HT-29 (cell line): ENCODE measurements around a stretch of chr7.

DNA sequence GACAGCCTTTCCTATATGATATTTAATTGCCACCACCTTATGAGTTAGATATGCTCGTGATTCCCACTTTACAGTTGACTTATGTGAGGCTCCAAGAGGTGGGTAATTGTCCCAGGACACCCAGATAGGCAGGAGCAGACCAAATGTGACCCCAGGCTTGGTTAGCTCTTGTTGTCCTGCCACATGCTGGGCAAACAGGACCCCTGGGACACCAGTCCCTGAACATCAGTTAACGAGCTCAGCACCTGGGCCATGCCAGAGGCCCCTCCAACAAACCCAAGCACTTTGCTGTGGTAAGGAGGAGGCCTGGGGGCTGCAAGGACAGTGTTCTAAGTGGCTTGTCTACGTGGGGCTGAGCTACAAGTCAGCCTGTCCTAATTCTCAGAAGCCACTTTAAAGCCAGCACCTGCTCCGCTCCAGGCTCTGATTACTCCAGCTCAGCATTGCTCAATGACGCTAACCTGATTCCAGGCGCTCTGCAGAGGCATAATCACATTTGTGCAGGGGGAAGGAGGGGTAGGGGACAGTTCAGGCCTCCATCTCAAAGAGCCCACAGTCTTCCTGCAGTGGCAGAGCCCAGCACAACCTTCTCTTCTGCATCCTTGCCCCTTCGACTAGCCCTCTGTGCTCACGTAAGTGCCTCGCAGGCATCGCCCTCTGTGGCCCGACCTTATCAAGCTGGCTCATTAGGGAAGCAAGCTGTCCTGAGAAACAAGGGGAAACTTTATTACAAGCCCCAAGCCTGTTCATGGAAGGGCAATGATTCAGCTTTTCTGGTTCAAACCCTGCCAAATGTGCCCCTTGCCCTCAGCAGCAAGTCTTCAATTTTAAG lies 57.2 kb downstream of the DDC start:
- RAMPAGE, long total RNA, result no peak

DNA sequence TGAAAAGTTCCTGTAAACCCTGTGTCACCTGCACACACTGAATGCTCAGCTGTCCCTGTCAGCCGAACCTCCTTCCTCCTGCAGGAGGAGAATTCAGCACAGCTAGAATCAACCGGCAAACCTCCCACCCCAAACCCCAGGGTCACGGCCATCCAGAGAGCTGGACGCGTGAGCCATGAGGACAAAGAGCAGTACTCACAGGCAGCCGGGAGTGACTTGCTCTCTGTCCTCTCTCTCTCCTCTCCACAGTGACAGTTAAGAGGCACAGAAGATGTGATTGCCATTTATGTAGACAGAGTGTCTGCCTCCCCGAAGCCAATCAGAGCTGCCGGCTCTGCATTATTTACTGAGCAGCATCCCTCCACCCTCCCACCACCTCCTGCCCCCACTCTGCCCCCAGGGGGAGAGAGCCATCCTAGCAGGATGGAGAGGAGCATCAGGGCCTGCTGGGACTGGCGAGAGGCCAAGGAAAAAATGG lies 4.4 kb downstream of the DDC start:
- RAMPAGE, long total RNA, result no peak

DNA sequence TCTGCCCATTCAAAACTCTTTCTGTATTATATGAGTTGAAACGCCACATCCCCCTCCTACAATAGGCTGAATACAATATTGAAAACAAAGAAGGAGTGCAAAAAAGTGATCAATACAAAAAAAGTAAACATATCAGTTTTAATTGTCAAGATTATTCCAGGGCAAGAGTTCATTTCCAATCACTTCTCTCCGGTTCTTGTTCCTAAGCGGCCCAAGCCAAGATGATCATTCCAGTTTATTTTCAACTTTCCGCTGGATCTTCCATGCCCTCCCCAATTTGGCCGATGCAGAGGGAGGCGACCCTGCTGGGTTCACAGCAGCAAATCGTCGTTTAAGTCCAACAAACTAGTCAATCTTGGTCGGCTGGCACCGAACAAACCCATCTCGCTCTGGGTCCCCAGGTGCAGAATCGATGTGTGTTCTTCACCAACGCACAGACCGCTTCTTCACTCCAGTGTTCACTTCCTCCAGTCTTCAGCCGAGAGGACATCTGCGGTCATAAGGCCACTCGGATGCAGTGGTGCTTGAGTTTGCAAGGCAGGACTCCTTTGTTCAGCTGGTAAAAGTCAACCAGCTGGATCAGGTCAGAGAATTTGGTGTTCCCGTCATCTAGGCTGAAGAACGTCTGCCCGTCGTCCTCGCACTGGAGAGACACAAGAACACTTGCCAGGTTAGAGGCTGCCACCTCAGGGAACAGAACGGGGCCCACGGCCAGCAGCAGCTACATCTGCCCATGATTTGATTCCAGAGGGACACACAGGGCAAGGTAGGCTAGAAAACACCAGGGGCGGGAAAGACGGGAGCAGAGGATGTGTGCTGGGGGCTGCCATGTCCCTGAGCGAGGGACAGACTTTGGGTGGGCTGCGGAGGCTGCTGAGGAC lies 27.5 kb upstream of the DDC start:
- RAMPAGE, long total RNA, result no peak

DNA sequence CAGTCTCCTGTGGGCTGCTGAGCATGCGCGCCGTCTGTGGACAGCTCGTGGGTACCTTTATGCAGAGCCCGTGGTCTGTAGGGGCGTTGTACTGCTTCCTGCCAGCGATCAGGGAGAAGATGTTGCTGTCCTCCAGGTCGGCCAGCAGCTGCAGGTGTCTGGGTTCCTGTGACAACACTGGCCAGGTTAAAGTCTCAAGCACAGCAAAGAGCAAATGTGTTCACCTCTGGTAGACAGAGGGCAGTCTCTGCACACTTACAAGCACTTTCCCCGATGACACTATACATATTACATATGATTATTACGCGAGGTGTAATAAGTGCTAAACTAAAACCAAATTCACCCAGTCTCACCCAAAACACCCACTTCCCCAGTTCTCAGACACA lies 49.5 kb upstream of the DDC start:
- RAMPAGE, long total RNA, result no peak

DNA sequence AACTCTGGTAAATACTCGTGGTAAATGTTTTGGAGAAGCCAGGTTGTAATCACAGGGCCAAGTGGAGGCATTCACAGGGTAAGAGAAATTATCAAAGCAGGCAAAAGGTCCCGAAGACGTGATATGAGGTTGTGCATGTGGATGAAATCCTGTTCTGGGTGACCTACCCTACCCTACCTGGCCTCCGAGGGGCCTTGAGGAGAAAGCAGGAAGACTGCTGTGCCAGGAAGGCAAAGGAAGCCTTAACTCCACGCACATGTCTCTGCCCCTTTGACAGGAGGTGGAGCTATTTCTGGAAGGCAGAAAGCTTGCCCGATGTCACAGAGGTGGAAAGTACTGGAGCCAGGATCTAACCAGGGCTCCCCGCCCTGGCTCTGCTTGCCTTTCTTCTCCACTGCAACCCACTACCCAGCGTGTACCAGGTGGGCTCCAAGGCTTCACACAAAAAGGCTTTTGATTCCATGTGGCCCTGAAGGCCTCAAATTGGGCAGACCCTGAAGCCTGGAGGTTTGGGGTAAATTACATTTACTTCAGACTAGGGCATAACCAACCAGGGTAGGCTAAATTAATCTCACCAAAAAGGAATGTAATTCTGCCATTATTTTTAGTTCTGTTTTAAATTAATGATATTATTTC lies 66.5 kb upstream of the DDC start:
- RAMPAGE, long total RNA, result no peak

DNA sequence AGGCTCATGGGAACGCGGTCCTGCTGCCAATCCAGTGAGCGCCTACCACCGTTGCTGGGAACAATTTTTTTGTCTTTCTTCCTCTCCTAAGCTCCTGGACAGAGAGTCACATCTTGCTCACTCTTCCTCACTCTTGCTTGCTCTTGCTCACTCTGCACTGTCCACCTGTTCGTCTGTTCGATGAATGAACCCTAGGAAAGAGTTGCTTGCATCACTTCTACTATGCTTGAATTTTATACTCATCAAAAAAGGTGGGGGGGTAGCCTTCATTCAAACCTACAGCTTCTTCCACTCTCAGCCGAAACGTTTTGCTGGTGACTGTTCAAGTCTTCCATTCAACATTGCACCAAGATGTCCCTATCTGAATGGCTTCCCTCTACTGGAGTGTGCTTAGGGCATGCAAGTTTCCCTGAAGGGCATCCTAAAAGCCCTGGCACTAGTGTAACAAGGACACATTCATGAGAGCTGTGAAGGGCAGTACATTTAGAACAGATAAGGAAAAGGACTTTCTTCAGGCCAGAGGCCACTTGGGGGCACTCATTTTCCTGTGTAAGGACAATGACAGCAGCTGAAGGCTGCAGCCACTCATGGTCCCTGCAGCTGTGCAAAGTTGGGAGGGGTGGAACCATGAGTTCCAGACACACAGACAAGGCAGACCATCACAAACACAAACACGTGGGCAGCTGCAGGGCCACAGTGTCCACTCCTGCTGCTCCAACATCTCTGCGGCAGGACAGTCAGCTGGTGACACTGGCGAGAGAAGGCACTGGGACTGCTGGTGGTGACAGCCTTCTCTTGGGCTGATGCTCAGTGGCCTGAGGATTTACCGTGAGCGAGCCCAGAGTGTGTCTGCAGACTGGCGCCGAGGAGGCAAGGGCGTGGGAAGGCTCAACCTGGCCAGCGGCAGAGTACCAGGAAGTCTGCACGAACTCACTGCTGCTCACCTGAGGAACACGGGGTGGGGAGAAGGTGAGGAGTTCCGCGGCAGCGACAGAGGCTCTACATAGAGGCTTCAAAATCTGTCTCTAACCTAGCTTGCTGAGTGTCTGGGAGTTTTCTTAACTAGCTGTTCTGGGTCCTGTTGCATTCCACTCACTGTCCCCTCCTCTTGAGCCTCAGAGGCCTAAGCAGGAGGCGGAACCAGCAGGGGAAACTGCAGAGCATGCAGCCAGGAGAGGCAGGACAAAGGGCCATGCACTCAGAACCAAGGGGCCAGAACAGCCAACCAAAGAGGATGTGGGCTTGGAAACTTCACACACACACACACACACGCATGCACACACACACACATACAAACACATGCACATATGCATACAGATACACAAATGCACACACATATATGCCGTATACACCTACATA lies 76.3 kb upstream of the DDC start:
- RAMPAGE, long total RNA, result no peak

GRCh38 chr7:50643932-50644638 lies 78.9 kb upstream of the DDC start:
- RAMPAGE, long total RNA, result no peak

DNA sequence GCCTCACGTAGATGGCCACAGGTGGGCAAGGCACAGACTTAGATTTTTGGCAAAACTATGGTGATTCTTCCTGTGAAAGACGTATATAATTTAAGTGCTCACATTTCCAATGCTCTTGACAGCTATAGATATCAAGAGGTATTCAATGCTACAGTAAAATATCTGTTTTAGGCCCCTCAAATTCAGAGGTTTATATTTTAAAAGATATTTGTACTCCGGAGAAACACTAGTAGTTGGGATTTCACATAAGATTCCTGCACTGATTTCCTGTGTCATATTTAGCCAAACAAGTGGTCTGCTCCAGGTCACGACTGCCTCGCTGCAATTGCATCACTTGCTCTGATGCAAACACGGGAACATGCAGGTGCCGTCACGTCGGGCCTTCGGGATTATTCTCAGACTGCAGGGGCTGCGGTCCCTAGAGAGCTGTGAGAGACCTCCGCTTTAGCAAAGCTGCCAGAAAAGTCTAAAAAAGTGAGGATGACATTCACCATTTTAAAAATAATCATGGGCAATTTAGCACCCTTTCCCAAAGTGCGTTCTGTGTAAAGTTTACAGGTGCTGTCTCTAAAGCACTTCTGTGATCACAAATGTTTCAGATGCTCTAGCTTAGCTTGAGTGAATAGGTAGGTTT lies 93.4 kb upstream of the DDC start:
- RAMPAGE, long total RNA, result no peak

DNA sequence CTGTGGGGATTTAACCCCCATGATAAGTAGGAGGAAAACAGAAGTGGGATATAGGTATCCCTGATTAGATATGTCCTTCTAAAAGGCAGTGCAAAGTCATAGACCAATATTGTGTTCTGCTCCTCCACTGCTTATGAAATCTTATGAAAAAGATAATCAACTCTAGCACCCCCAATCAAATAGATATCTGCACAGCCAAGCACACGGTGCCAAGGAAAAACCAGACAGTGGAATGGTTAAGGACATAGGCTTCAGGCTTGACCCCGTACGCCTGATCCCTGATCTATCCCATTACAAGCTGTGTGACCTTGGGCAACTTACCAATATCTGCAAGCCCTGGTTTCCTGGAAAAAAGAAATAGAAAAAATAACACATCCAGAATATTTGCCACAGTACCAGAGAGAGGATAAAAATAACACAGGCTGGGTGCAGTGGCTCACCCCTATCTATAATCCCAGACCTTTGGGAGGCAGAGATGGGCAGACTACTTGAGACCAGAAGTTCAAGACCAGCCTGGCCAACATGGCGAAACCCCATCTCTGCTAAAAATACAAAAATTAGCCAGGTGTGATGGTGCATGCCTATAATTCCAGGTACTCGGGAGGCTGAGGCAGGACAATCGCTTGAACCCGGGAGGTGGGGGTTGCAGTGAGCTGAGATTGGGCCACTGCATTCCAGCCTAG lies 56.9 kb downstream of the GRB10 start:
- RAMPAGE, long total RNA, result no peak

- RAMPAGE, long total RNA, result no peak
Measured at GRCh38 chr7:51010565-51011190, 228.0 kb upstream of the GRB10 start.

DNA sequence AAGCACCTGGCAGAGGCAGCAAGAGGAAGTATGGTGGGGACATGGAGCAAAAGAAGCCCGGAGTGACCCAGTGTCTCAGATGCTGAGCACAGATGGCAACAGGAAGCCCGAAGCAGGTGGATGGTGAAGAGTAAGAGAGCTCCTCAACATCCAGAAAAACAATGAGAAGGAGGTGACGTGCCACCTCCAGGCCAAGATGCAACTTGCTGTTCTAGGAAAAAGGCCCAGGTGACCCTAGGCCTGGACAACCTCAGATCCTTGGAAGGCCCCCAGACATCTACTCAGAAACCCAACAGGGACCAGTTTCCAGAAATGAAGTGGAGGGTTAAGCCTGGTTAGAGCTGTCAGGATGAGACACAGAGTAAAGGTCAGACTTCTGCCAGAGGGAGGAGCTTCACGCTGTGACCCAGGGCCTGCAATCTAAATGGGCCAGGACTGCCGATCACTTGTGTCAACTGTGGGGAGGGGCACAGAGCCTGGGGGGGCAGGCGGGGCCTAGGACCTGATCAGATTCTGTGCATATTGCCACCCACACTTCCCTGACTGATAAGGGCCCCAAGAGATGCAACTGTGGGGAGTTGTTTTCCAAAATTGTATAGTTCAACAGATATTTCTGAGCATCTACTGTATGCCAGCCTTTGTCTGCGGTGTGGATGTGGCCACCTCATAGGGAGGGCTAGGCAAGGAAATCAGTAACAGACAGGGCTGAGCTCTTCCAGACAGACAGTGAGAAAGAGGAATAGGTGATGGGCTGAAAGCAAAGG lies 2.5 kb upstream of the COBL start:
- RAMPAGE, long total RNA, result no peak

GRCh38 chr7:51327521-51327865 lies 10.9 kb upstream of the COBL start:
- RAMPAGE, long total RNA, result no peak

GRCh38 chr7:51973111-51973637 lies 656.6 kb upstream of the COBL start:
- RAMPAGE, long total RNA, result no peak

GRCh38 chr7:52874145-52874344 lies 161.4 kb upstream of the POM121L12 start:
- RAMPAGE, long total RNA, result no peak

- RAMPAGE, long total RNA, result no peak
Measured at GRCh38 chr7:52935773-52936133, 99.7 kb upstream of the POM121L12 start.

GRCh38 chr7:54544658-54545513 lies 2.7 kb downstream of the VSTM2A start:
- RAMPAGE, long total RNA, result no peak

DNA sequence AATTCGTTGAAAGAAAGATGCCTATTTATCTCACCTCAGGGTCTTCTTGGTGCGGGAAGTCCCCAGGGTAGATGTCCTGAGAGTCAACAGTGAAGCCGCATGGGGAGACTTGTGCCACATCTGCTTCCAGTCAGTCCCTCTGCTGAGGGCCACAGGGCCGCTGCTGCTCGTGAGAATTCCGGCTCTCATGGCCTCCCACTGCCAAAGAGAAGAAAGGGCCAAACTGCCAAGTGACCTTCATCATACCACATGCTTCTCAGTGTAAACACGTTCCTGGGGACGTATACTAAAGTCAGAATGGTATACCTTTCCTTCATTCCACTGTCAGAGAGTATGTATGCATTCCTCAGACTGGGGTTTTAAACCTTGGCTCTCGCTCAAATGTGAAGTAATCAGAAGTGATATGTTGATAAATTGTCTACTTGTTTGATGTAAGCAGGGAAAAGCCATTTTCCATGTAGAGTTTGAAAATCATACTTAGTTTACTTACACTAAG lies 52.8 kb upstream of the SEC61G start:
- RAMPAGE, long total RNA, result no peak

GRCh38 chr7:54908853-54909052 lies 110.1 kb upstream of the EGFR start:
- RAMPAGE, long total RNA, result no peak

- RAMPAGE, long total RNA, result no peak
Measured at GRCh38 chr7:55132812-55133585, 114.2 kb downstream of the EGFR start.

DNA sequence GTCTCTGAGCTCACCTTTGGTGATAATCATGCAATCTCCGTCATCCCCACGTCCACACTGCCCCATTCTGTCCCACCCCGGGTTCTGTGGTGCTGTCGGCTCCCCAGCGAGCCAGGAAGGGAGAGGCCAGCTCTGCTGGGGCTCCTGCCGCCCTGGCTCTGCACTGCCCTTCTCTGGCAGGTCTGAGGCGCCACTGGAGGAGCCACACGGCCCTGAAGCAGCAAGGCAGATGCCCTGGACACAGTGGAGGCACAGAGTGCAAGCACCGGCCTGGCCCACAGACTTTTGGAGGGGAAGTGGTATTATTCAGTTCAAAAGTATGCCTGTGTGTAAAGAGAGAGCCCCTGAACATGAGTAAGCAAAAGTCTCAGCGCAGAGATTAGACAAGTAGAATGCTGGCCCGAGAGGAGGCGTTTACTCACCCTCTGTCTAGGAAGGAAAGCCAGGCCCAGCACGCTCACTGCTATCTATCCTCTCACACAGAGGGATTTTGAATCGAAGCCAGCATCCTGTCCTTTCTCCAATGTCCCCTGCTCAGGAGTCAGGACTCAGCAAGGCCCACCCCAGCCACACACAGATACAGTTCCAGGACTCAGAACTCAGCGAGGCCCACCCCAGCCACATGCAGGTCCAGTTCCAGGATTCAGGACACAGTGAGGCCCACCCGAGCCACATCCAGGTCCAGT lies 114.9 kb downstream of the EGFR start:
- RAMPAGE, long total RNA, result no peak